Measurements from ENCODE around the genes KPNA1, DTX3L and PARP14.

DNA sequence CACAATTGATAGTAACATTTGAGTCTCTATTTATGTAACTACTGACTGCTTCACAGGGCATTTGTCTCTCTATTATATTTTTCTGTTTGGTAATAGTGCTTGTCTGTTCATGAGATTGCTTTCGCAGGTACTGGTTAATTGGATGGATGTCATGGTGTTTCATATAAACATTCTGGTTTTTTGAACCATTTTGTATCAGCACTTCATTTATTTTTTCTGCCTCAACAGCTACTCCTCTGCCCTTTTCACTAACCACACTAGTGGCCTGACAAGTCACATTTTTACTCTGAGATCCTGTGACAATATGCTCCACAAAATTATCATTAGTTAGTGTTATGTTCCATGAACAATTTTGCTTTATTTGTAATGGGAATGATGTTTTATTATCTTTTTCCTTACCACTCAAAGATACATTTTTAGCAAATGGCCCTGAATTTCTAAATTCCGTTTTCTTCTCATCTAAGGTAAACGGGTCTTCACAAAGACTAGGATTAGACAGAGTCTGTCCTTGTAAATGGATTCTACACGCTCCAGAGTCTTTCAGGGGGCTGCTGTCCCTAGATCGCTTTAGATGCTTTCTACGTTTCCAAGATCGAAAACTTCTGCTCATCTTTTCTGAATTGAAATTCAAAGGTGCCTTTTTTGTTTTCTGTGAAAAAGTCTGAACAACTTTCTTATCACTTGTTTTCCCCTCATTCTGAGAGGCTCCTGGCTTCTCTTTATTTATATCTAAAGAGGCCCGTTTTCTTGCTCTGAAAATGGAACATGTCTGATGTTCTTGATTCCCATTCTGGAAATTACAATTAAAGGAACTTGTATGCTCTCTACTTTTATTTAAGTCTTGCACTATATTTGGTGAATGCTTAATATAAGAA, 56.3 kb downstream of the POLQ start:
- PRO-cap: no peak

- PRO-cap: no peak
Observed at GRCh38 chr3:121675984-121676329, 15.3 kb upstream of the HCLS1 start.

- PRO-cap: unidirectional peak, minus-strand start at chr3:122233602
Observed at GRCh38 chr3:122233230-122234113, 50.0 kb downstream of the CASR start.

- PRO-cap: no peak
Observed at GRCh38 chr3:122410644-122411163, 5.2 kb downstream of the WDR5B start.

GRCh38 chr3:122443452-122444262, 27.8 kb upstream of the WDR5B start:
- PRO-cap: no peak

- PRO-cap: no peak
Observed at GRCh38 chr3:122502067-122502820, 12.5 kb downstream of the KPNA1 start.

DNA sequence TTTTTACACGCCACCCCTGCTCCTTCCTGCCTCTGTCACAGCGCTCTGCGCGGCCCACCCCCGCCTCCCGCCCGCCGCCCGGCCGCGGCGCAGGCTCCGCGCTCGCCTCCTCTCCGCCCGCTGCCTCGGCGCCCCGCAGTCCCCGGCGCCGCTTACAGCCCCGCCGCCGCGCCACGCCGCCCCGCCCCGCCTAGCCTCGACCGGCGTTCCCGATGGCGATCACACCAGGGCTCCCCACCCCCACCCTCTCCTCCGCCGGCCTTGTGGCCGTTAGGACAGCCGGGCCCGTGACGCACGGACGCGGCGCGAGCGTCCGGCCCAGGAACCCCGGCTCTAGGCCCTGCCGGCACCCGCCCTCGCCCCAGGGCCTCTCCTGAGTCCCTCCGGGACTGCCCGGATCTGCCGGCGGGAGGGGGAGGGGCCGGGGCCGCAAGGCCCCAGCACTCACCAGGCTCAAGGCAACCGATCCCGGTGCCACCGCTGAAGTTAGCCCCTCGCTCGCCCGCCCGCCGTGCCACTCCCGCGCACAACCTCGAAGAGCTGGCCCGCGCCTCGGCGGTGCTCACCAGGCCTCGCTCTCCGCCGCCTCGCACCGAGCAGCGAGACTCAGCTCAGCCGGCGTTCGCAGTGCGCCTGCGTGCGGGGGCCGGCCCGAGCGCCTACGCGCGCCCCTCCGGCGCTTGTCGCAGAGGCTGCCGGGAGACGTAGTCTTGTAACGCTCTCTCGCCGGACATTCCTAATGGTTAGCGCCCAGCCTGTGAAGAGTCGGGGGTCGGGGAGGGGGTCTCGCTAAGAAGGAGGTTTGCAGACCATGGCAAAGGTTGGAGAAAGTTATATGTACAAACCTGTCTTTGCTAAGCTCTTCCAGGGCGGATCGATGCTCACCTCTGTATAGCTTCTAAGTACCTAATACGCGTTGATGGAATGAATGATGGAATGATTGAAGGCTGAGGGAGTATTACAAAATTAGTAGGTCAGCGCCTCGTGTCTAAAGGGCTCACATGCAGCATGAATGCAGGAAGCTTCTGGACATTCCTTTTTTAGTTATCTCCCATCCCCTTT, at the start of gene KPNA1:
KPNA1 (minus strand) TSS at position 631 of the 1,062 bp plus-strand sequence.
- PRO-cap: unidirectional peak, minus-strand start at position 127 of the sequence; unidirectional peak, minus-strand start at position 335 of the sequence; bidirectional peak, plus-strand start at position 689 of the sequence, minus-strand start at position 581 of the sequence

DNA sequence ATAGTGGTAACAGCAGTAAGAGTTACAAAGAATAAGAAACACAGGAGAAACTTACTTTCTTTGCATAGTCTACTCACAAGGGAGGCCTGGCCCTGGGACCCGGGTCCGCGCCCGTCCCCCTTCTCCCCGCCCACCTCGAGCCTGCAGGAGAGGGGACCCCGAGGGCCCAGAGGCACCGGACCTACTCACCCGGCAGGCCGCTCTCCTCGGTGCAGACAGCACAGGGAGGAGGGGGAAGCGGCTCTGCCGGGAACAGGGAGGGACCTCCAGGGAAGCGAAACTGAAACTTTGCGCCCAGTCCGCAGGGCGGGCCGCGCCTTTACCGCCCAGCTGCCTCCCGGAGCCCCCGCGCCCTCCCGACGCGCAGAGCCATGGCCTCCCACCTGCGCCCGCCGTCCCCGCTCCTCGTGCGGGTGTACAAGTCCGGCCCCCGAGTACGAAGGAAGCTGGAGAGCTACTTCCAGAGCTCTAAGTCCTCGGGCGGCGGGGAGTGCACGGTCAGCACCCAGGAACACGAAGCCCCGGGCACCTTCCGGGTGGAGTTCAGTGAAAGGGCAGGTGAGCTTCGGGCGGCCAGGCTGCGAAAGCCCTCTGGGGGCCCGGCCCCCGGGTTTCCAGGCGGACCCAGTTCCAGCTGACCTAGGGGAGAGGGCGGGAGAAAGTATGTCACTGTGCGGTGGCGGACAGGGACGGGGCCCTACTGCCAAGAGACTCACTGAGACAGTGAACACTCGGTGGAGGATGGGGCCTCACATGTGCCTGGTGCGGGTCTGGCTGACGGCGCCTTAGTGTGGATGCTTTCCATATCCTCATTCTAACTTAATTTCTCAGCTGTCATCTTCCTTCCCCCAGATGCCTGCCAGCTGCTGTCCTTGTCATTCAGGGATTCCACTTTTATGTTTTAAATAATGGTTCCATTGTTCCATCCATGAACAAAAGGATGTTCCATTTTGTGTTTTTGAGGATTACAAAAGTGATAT, at the start of gene DTX3L:
DTX3L (plus strand) TSS at position 283 of the 980 bp plus-strand sequence.
- PRO-cap: bidirectional peak, plus-strand start at position 214 of the sequence, minus-strand start at position 217 of the sequence; bidirectional peak, plus-strand start at position 546 of the sequence, minus-strand start at position 245 of the sequence; bidirectional peak, plus-strand start at position 726 of the sequence, minus-strand start at position 717 of the sequence

GRCh38 chr3:122680458-122681442, at the start of gene PARP14:
Gene PARP14 (plus strand): TSS chr3:122680839.
- PRO-cap: bidirectional peak, plus-strand start at chr3:122680600, minus-strand start at chr3:122680557; bidirectional peak, plus-strand start at chr3:122680859, minus-strand start at chr3:122680757; bidirectional peak, plus-strand start at chr3:122681221, minus-strand start at chr3:122681121

GRCh38 chr3:122681443-122682162, 964 bp downstream of the PARP14 start:
- PRO-cap: no peak

DNA sequence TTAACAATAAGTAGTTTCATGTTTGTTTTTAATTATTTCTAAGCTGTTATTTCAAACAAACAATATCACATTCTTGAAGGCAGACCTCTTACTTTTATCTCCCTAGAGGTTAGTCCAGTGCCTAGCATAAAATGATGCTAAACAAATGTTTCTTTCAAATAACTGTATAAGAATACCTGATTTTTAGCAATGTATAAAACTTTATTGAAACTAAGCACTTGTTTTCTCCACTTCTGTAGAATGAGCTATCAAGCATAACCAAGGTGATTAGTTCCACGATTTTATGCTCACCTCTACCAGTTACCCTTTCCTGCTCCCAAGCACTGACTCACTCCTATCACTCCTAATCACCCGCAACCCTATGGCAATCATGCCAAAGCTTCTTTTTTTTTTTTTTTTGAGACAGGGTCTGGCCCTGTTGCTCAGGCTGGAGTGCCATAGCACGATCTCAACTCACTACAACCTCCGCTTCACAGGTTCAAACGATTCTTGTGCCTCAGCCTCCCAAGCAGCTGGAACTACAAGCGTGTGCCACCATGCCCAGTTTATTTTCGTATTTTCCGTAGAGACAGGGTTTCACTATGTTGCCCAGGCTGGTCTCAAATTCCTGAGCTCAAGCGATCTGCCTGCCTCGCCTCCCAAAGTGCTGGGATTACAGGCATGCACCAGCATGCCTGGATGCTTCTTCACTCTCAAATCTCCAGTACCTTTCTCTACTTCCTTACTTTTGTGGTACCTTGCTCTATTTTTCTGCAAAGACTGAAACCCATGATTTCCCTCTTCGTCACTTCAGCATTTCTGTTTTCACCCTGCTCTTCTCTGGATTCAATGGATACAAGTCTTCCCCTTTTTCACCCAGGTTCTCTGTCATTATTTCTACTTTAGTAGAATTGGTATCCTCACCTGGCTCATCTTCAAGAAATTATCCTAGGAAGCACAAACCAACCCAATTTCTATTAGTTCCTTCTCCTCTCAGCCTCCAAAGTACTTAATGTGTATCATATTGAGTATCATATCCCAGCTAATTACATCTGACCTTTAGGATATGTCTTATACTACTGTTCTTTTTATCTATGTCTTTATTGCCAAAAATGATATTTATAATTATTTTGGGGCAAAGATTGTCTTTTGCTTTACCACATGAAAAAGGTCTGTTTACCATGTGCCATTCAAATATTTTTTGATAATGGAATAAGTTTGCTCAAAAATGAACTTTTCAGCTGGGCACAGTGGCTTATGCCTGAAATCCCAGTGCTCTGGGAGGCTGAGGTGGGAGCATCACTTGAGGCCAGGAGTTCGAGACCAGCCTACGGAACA, 3.7 kb downstream of the HSPBAP1 start:
- PRO-cap: no peak

DNA sequence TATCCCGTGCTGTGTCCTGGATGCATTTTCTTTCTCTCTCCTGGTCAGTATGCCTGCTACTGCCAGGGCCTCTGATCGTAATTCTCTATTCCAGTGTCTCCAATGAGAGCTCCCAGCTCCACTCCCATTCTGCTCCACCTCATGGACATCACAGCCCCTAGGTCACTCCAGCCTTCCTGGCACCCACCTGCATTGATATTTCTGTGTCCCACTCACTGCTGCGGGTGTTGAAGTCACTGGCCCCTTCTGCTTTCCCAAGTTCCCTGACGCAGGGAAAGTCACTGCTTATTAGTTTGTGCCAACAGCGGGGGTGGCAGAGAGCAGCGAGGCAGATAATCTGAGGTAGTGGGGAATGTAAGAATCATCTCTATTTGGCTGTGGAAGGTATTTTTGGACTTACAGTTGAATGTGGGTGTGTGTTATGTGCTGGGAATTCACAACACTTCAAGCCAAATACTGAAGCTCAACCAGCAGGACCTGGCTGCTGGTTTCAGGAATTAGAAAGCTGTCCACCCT, 58.0 kb downstream of the SEMA5B start:
- PRO-cap: no peak

GRCh38 chr3:122977409-122978079, 50.0 kb downstream of the SEMA5B start:
- PRO-cap: no peak

DNA sequence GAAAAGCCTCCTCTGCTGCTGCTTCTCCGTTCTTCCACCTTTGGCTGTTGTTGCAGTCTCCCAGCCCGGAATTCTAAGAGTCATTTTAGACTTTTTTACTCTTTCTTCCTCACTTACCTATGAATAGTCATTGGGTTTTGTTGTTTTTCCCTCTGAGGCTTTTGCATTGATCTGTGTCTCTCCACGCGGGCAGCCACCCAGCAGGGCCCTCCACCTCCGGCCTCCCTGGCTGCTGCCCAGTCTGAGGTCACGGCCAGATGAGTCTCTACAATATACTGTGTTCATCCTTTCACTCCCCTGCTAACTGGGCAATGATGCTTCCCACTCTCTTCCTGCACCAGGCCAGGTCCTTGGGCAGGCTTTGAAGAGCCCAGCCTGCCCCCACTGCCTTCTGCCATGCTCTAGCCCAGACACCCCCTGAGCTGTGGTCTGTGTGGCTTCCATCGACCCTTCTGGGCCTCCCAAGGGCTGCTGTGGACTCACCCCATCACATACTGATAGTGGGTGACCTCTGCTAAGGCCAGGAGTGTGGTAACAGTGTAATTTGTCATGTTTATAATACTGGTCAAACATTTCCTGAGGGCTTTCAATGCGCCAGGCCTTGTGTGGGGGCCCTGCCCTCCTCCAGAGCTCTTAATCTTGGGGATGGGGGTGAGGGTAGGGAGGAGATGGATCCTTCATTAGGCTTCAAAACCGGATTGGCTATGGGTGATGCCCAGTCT, 18.0 kb downstream of the PDIA5 start:
- PRO-cap: no peak

DNA sequence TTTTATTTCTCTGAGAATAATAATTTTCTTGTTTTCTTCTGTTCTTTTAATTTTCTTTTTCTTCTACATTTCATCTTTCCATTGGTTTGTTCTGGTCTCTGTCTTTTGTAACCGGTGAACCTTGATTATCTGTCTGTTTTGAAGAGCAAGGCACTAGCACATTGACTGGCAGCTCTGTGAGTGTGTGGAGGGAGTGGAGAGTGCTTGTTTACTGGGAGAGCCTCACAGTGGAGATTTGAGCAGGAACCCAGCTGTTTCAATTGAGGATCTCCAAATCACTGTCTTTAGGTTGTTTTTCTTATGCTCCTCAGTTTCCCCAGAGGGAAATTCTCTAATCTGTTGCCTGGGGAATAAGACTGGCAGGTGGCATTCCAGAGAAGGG, 20.8 kb downstream of the PDIA5 start:
- PRO-cap: no peak

GRCh38 chr3:123105659-123106085, 38.8 kb downstream of the PDIA5 start:
- PRO-cap: no peak

GRCh38 chr3:123151445-123151971, 50.2 kb upstream of the SEC22A start:
- PRO-cap: no peak

DNA sequence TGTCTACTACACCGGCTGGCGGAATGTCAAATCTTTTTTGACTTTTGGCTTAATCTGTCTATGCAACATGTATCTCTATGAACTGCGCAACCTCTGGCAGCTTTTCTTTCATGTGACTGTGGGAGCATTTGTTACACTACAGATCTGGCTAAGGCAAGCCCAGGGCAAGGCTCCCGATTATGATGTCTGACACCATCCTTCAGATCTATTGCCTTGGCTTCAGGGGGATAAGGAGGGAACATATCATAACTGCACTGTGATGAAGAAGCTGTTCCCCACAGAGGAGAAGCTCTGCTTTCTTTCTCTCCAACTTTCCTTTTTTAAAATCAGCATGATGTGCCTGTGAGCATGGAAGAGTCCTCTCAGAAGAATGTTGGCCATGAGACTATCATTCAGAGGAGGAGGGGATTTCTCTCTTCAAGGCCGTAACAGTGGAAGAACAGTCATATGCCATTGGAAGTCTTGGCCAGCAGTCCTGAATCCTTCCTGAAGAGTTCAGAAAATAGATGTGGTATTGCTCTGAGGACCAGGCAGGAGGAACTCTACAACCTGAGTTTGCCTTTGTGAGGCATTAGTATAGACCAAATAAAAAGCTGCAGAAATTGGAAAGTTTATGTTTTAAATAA, 69.9 kb downstream of the SEC22A start:
- PRO-cap: no peak

DNA sequence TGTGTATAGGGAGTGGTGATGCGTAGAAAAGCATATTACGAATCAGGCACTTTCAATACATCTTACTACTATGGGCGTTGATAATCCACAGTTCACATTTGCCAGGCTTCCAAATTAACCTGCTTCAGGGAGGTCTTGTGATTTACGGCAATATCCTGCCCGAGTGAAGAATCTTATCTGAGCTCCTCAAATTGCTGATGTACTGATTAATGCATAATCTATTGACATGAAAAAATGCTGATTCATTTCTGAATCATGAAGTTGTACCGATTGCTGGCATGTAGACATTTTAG, 97.1 kb downstream of the SEC22A start:
- PRO-cap: no peak

GRCh38 chr3:123330287-123331453, 118.2 kb downstream of the ADCY5 start:
- PRO-cap: unidirectional peak, plus-strand start at chr3:123330824